Monocyte (primary cell): ENCODE measurements around the gene NR1D2.

- PRO-cap, 2 experiments: peak in 1 of 2 experiments; most common plus-strand start chr3:20041317 (in 1); most common minus-strand start chr3:20041573 (in 1)
Observed at GRCh38 chr3:20041158-20042088, 1.2 kb downstream of the KAT2B start.

DNA sequence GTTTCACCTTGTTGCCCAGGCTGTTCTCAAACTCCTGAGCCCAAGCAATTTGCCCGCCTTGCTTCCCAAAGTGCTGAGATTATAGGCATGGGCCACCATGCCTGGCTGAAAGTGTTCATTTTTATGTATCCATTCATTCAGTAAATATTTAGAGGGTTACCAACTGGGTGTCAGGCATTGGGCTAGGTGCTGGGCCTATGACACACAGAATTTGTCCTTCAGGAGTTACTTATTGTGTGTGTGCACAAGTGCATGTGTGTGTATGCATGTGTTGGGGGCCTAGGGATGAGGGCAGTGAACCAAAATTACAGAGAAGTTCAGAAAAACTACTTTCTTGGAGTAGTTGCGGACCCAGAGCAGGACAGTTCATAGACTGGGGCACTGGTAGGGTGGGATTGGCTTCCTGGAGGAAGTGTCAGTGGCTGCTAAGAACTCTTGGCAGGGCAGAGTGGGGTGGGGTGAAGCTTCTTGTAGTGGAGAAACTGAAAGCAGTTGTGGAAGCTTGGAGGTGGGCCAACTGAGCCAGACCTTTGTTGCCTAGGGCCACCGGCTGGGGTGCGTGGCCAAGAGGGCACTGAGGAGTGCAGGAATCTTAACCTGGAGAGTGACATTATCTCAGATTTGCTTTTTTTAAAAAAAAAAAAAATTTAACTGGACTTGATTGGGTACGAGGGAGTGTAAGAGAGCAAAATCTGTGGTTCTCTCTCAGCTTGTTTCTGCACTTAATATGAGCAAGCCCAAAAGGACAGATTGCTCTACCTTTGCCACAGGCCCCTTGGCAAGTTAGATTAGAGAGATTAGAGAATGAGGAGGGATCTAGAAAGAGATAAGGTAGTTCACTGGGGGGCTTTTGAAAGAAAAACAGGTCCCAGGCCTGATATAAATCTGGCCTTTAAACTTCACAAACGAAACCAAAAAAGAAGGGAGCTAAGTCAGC lies 3.1 kb downstream of the KAT2B start:
- PRO-cap, 2 experiments: no peak in any of the 2 experiments

GRCh38 chr3:20057070-20057941 lies 17.1 kb downstream of the KAT2B start:
- PRO-cap, 2 experiments: no peak in any of the 2 experiments

GRCh38 chr3:20236377-20236959 lies 50.5 kb upstream of the SGO1 start:
- PRO-cap, 2 experiments: no peak in any of the 2 experiments

GRCh38 chr3:21644979-21645496 lies 106.0 kb downstream of the ZNF385D start:
- PRO-cap, 2 experiments: no peak in any of the 2 experiments

DNA sequence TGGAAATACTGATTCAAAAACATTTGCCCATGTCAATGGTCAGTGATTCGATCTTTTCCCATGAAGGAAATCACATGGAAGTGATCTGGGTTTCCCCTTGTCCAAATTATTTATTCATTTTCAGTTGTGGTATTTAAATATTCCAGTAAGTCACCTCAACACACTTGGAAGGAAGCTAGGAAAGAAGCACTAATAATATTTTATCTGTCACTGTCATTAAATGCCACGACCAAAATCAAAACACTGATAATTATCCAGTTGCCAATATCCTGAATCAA lies 78.5 kb downstream of the ZNF385D start:
- PRO-cap, 2 experiments: no peak in any of the 2 experiments

- PRO-cap, 2 experiments: no peak in any of the 2 experiments
Observed at GRCh38 chr3:21785804-21786167, 34.8 kb upstream of the ZNF385D start.

DNA sequence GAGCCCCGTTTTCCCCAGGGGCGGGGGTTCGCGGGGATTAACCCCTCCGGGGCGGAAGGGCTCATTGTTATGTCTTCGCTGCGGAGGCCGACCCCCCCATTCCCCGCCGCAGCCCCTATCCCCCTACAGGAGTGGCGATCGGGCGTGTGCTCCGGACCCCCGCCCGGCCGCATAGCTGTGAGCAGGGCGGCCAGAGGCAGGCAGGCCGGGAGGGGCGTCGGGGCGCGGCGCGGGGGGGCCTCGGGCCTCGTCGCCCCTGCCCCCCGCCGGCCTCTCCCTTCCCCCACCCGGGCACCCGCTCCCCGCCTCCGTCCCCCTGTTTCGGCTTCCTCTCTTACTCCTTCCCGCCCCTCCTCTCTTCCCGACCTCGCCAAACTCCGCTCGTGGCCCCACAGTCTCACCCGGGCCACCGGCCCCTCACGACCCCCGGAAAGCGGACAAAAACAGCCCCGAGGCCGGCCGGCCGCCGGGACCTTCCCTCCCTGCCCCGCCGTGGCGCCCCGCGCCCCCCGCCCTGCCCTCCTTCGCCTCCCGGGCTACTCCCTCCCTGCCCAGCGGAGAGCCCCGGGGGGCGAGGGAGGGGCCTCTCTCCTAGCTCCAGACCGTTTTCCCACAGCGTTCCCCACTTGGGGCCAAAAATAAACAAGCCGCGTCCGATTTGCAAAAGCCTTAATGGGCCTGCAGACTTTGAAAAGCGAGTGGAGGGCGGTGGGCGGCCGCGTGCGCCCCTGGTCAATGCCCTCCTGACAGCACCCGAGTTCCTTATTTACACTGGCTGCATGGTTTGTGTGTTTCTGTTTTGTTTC lies 866 bp downstream of the UBE2E1 start:
- PRO-cap, 2 experiments: peak in 2 of 2 experiments; most common minus-strand start position 745 of the sequence (in 1)

DNA sequence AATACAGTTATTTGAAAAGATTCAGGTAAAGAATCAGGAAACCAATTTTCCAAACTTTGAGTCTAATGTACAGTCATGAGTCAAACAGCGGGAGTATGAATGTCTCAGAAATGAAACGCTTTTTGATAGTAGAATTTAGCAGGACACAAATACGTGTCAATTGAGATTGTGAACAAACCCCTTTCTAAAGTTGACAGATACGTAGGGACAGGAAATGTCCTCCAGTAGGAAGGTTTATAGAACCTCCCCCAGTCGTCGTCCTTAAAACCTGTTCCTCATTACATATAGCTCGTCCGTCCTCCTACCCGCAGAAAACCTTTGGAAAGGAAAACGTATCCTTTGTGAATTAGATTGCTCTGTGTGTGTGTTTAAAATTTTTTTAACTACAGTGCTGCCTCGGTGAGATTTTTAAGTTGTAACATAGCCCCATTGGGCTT lies 4.0 kb downstream of the UBE2E1 start:
- PRO-cap, 2 experiments: no peak in any of the 2 experiments

DNA sequence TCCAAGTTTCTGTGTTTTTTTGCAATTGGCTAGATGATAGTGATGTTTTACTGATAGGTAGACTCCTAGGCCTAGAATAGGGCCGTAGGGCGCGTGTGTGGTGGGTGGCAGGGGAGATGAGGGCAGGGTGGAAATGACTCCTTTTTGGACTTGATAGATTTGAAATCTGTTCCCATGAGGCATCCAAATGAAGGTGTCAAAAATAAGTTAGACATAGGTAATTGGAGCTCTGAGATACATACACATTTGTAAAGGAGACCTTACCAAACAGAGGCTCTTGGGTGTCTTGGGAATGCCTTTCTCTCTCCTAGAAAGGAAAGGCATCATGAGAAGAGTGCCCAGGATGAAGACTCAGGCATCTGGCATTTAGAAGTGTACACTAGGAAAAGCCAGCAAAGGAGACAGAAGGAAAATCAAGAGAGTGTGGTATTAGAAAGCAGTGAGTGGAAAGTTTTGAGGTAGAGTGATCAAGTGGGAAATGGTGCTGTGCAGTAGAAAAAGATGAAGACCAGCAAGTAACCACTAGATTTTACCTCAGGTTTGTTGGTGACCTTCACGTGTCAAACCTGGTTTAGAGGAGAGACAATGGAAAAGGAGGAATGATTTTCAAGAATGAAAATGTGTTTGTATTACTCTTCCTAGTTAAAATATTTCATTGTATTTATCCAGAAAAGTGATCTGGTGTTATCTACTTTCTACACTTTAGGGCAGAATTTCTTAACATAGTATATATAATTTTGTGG lies 16.1 kb downstream of the UBE2E1 start:
- PRO-cap, 2 experiments: no peak in any of the 2 experiments

DNA sequence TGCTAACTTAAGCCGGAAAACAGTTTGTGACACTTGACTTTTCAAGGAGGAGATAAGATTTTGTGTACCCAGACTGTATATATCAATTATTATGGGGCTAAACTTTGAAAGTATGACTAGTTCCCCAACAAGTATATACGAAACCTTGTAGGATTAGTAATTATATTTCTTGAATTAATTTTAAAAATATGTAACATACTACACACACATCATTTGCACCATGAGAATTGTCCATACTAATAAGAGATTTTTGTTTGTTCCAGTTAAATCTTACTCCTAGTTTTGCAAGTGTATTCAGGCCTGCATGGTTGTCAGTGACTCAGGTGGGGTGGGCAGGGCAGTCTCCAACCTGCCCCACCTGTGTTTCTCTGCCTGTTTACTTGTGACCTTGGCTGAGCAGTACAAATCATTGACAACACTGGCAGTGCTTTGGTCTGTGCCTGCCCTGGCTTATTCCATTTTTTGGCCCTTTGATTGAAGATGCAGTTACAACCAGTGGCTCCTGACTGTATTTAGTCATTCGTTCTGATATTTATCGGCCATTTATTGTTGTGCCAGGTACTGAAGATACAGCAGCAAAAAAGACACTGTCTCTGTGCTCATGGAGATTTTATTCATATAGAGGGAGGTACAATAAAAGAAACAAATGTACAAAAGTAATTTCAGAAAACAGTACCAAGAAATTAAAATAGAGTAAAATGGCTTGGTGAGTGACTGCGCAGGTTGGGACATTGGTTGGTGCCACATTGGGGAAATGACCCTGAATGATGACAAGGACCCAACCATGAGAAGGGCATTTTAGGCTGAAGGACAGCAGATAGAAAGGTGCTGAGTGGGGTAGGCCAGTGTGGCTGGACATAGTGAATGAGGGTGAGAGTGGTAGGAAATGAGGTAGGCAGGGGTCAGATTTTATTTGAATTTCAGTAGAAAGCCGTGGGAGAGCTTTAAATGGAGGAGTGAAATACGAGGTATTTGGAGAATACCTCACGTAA lies 19.4 kb downstream of the UBE2E1 start:
- PRO-cap, 2 experiments: no peak in any of the 2 experiments

DNA sequence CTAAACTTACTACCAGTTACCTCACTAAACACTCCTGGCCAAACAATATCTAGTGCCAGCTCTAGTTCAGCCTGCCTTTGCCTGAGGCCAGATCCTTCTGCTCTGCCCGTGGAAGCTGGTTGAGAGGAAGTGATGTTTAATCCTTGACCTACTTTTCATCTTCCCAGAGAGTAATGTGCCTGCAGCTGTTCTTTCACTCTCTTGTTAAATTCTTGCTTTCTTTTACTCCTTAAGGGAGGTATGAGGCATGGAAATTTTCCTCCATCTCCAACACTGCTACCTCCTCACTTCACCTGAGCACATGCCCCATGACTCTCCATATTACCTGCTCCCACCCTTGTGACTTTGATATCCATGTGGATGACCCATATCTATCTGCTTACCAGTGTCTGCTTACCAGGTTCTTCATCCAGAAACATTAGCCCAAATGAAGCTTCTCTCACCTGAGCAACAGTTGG lies 53.4 kb downstream of the UBE2E1 start:
- PRO-cap, 2 experiments: no peak in any of the 2 experiments

GRCh38 chr3:23944661-23945497 lies at the start of gene NR1D2:
NR1D2 (plus strand) TSS chr3:23945286.
- PRO-cap, 2 experiments: peak in 2 of 2 experiments; most common plus-strand start chr3:23945346 (in 2); most common minus-strand start chr3:23945399 (in 2)

- PRO-cap, 2 experiments: no peak in any of the 2 experiments
Observed at GRCh38 chr3:24340189-24340702, 154.4 kb downstream of the THRB start.

DNA sequence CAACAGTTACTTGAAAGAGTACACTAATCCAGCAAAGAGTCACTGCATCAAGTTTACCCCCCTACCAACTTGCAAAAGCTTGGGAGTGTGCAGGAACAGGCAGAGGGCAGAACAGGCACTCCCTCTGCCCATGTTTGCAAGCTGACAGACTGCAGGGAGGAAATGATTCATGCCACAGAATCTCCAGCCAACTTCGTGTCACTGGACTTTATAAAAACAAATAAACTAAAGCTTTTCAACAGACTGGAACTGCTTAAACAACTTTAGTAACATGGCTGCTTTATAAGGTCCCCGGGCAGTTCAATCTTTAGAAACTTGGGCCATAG lies 129.5 kb downstream of the THRB start:
- PRO-cap, 2 experiments: no peak in any of the 2 experiments

DNA sequence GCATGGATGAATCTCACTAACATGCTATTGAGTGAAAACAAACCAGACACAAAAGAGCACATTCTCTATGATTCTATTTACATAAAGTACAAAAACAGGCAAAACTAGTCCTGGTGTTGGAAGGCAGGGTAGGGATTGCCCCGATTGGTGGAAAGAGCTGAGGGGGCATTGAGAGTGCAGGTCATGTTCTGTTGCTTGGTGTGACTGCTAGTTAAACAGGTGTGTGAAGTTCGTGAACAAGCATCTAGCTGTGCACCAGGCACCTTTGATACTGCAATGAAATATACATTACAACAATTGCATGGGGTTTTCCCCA lies 26.3 kb upstream of the THRB start:
- PRO-cap, 2 experiments: no peak in any of the 2 experiments

DNA sequence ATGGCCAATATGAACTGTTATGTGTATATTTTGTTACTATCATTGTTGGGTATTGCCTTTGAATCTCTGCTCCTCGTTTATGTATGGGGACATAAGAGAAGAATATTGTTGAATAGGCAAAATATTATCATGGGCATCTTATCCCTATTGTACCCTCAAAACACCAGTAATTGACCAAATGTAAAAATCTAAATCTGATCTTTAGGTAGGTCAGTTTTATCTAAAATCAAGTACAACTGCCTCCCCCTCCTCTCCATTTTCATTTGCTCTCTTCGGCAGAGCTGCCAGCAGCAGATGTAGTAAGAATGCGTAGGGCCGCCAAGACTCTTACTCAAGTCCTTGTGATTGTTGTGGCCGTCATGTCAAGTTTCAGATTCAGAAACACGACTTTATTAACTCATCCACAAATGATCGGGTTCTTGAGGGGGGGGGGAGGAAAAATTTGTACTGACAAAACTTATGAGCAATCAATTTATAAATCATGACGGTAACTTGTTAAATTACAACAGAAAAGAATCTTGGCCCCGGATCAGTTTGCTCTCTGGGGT lies 106.8 kb upstream of the THRB start:
- PRO-cap, 2 experiments: no peak in any of the 2 experiments

- PRO-cap, 2 experiments: no peak in any of the 2 experiments
Observed at GRCh38 chr3:25474072-25474487, 46.0 kb downstream of the RARB start.

- PRO-cap, 2 experiments: no peak in any of the 2 experiments
Observed at GRCh38 chr3:25568450-25568989, 96.2 kb downstream of the TOP2B start.

DNA sequence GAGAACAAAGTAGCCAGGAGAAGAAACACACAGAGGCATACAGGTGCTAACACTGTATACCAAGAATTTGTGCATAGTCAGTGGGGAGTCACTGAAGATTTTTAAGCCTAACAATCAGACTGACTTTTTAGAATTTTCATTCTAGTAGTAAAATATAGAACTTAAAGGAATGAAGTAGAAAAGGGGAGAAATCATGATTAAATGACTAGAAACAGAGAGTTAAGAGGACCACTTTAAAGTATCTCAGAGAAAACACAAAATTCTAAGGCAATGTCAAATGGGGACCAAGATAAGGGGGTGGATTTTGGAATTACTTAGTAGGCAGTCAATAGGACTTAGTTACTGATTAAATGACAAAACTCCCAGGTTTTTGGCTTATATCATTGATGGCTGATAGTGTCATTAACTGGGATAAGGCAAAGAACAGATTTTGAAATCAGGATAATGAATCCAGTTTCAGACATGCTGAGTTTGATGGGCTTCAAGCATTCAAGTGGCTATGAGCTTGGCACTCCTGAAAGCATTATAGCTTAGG lies 54.0 kb downstream of the TOP2B start:
- PRO-cap, 2 experiments: no peak in any of the 2 experiments